ENCODE results near the gene FGD6.

GRCh38 chr12:94717914-94718563 lies 67.7 kb upstream of the TMCC3 start:
- RRBS: no CpG with 5 or more reads among the region's 1 CpG

DNA sequence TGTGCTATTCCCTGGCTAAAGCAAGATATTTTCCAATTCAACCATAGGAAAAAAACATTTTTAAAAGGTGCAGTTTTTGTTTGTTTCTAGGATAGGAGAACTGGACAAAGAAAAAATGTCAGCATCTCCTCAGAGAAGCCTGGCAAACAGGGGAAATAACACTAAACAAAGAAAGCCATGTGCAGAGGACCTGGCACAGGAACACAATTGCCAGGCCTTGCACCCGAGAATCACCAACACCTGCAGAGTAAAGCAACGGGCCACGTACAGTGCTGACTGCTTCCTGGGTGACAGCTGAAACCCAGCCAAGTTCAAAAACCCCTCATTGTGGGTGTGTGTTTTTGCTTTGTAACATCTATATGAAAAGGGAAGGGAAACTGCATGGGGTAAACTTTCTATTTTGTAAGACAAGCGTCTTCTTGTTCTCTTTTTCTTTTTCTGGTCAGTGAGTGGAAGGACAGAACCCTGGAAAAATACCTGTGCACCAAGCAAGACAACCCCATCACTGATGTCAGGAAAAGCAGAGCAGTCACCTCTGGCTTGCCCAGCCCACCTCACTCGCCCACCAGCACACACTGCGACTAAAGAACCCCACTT lies 172.5 kb downstream of the NDUFA12 start:
- RRBS: no CpG with 5 or more reads among the region's 6 CpGs

- RRBS: 2% methylated on average over 12 of the region's 30 CpGs
These were observed 130.8 kb downstream of the NDUFA12 start for GRCh38 chr12:94872615-94873275.

- RRBS: 80% methylated on average over 1 of the region's 7 CpGs
These were observed 43.7 kb downstream of the FGD6 start for GRCh38 chr12:95173313-95174203.

DNA sequence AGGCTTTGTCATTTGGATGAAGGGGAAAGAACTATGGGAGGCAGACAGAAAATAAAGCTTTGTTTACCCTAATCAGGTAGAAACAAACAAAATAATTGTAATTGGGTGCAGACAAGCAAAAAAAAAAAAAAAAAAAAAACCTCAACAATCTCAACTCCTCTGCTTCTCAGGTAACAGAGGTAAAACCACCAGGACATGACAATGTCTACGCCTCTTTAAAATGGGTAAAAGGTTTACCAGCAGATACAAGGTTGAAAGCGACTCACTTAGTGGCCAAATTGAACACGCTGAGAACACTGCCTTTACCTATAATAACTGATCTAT lies 752 bp downstream of the FGD6 start:
- RRBS: no CpG with 5 or more reads among the region's 3 CpGs

DNA sequence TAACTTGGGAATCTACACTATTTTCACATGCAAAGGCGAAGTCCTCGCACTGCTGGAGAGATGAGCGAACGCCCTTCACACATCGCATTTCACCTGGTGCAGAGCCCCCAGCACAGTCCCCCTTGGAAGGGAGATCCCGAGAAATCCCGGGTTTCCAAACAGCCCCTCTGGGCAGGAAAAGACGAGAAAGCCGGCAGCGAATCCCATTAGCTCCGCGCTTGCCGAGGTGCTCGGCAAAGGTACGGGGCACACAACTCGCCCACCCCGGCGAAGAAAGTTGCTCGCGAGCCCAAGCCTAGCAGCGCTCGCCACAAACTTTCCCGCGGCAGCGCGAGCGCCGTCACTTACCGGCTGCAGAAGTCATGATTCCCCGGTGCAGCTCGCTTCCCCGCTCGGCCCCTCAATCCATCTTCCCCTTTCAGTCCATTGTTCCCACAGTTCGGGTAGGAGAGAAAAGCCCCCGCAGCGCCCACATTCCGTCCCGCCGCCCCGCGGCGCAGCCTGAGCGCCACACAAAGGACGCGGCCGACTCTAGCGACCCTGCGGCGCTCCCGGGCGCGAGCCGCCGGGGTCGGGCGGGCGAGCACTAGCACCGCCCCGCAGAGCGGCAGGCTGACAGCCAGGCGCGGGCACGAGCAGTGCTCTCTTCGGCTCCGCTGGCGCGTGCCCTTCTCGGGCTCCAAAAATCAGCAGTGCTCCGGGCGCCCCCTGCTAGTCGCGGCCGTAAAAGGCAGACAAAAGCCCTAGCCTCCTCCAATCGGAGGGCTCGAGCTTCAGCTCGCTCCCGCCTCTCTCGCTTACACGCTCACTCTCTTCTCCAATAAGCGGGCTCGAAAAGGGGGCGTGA lies at the start of gene FGD6:
Gene FGD6, minus strand, starts transcription at position 591 of the 847 bp plus-strand sequence.
- RRBS: 2% methylated on average over 19 of the region's 82 CpGs

- RRBS: 4% methylated on average over 6 of the region's 37 CpGs
These were observed 496 bp downstream of the VEZT start for GRCh38 chr12:95217987-95218619.

GRCh38 chr12:95532658-95533098 lies 18.6 kb downstream of the USP44 start:
- RRBS: no CpG with 5 or more reads among the region's 5 CpGs

DNA sequence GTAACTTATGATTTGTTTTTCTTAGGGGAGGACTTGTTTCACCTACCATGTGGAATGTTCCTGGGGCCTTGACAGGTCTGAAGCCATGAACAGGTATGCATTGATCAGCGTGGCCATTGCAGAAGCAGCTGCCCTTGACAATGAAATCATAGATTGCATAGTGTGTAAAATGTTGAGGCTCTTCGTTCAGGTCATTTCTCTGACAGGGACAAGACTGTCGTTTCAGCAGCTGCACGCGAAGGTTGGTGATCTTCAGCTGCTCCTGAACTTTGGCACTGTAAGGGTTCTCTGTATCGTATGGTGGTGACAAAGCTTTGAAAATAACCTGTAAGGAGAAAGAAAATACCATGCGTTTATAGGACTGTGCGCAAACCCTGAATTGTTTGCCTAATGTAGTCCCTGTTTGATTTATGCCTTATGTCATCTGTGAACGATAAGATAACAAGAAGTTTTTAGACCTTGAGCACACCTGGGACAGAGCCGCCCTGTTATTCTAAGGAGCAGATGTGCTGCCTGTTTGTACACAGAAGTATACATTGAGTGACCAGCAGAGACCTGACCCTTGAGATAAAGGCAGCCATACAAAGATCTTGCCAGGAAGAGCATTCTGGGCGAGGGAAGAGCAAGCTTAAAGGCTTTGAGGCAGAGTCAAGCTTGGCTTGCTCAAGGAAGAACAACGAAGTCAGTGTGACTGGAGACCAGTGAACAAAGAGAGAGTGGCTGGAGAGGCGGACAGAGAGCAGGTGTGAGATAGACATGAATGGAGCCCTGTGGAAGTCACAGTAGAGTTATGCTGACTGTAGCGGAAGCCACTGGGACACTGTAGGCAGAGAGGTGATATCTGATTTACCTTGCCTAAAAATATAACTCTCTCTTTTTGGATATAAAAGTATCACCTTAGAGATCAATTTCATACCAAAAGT lies 52.5 kb downstream of the NTN4 start:
- RRBS: no CpG with 5 or more reads among the region's 14 CpGs

GRCh38 chr12:95763742-95764397 lies 26.7 kb downstream of the NTN4 start:
- RRBS: no CpG with 5 or more reads among the region's 1 CpG

DNA sequence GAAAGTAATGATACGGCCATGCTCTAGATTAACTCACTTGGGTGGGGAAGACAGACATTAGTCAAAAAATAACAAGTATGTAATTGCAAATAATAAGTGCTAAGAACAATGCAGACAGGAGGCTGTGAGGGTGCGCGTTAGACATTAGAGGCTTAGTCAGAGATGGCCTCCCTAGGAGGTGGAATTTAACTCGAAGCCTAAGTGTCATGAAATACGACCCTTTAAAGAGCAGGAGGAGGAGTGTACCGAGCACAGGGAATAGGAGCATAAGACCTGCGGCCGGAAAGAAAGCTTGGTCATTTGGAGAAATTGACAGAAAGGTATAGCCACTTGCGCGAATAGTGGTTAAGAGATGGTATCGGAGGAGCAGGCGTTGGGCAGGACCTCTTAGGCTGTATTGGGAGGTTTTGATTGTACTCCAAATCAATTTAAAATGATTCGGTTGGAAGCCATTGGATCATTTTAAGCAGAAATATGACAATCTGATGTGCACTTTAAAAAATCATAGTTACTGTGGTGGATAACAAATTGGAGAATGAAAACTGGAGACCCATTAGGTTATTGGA lies 737 bp downstream of the SNRPF start:
- RRBS: no CpG with 5 or more reads among the region's 13 CpGs

GRCh38 chr12:95865781-95866340 lies 7.1 kb downstream of the SNRPF start:
- RRBS: no CpG with 5 or more reads among the region's 1 CpG

- RRBS: no CpG with 5 or more reads among the region's 13 CpGs
These were observed 19.0 kb downstream of the AMDHD1 start for GRCh38 chr12:95962011-95962609.

- RRBS: no CpG with 5 or more reads among the region's 6 CpGs
These were observed 4.5 kb downstream of the HAL start for GRCh38 chr12:95991338-95992325.

DNA sequence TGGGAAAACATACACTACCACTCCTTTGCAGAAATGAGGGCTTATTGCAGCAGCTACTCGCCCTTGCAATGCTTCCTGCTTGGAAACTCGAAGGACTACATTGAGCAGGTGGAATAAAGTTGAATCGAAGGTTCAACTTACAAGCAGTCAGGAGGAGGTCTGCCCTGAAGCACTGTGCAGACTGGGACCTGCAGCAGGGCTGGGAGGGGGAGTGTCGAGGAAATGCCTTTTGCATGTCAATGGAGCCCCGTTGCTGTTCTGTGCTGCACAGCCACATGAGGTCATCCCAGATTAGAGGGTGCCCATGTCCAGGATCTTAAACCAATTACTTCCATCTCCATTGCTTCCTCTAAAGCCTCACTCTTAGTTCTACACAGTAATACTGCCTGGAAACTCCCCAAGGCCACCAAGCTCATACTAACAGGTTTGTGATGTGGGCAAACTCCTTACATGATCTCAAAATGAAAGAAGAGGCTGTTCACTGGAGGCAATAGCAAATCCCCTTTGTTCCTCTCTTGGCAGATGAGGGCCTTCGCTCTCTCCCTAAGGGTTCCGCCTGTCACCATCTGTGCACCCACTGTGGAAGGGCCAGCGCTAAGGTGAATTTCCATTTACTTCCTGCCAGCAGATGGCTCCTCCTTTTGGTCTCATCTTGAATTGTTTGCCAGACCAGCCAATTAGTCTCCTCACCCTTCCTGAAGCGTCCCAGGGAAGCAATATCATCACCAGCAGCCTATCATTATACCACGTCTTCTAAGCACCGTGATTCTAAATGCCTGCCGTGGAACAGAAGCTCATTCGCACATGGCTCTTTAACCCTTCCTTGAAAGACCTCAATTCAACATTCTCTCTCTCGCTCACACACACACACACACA lies 35.4 kb upstream of the LTA4H start:
- RRBS: no CpG with 5 or more reads among the region's 14 CpGs

- RRBS: no CpG with 5 or more reads among the region's 3 CpGs
These were observed 38.0 kb upstream of the LTA4H start for GRCh38 chr12:96072987-96074087.

GRCh38 chr12:96107988-96108834 lies 72.8 kb upstream of the LTA4H start:
- RRBS: no CpG with 5 or more reads among the region's 24 CpGs

GRCh38 chr12:96195004-96195933 lies 1.1 kb downstream of the ELK3 start:
- RRBS: 0% methylated on average over 2 of the region's 44 CpGs

GRCh38 chr12:96211840-96212789 lies 17.9 kb downstream of the ELK3 start:
- RRBS: no CpG with 5 or more reads among the region's 6 CpGs

- RRBS: no CpG with 5 or more reads among the region's 10 CpGs
These were observed 86.4 kb downstream of the ELK3 start for GRCh38 chr12:96280287-96281314.

All from GM19240 (cell line).